ENCODE measurements around a stretch of chr1.

GRCh38 chr1:224404376-224404772, 30.2 kb downstream of the WDR26 start:
- RRBS, result no CpG with 5 or more reads among the region's 2 CpGs

DNA sequence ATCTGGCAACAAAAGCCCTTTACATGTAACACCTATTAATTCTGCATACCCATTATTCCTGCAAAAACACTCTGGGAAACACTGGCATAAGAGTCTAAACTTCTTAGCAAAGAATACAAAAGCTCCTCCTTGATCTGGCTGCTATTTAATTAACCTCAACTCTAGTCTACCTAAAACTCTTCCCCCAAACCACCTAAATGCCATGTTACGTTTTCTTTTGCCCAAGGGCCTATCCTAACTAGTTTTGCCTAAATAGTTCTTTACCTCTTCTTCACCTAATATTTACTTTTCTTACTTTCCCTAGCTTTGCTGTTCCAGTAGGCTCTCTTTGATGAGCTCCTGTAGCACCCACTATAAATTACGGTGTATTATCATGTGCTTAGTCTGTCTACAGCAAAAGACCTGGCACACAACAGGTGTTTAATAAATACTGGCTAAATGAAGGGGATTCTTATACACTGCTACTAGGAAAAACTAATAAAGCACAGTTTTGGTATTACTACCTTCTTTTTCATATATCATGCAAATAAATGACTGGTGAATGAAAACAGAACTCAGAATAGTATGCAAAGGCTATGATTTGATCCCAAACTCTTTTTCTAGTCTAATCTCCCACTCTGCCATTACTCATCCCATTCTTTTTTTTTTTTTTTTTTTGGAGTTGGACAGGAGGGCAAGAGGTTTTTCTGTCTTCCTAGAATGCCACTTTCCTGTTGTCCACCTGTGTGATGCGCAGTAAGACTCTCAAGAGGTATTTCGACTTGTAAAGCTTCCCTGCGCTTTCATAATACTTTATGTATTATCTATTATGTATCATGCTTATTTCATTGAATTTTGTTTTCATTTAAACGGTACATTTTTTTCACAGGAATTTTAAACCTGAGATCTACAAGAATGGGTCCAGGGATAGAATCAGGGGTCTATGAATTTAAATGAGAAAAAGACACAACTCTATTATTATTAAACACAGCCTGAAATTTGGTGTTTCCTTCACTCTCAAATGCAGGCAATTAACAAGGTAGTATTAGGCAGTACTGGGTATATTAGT, 26.3 kb downstream of the WDR26 start:
- RRBS, result no CpG with 5 or more reads among the region's 6 CpGs

DNA sequence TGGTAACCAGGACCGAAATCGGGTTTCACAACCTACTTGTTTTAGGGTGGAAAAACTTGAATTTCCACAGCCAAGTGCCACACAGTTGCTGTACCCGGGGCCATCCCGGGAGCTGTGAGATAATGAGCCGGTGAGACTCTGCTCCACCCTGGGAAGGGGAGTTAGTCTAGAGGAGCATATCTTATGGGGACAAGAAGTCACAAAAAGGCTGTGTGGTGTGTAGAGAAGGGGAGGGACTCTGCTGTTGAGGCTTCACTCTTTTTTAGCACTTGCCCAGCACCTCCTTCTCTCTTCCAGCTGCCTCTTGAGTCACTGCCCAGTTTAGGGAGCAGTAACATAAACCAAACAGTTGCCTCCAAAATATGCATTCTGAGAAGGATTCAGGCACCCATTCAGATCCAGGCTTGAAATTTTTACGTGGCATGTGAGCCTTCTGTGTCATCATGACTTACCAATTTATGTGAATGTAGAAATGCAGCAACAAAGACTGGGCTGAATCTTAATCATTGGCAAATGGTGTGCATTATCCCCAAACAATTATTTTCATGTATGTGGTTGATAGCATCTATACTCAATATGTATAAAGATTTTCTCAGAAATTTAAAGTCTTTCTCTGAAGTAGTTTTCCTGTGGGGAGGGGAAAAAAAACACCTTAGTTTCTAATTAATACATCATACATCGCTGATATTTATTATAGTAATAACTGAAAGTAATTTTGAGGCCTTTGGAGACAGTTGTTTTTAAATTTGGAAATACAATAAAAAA, 850 bp upstream of the WDR26 start:
- RRBS, result no CpG with 5 or more reads among the region's 7 CpGs

- RRBS, result no CpG with 5 or more reads among the region's 3 CpGs
These were observed 71.2 kb upstream of the WDR26 start for GRCh38 chr1:224505855-224506119.

GRCh38 chr1:224708243-224708973, 92.3 kb downstream of the CNIH3 start:
- RRBS, result no CpG with 5 or more reads among the region's 8 CpGs

- RRBS, result no CpG with 5 or more reads among the region's 2 CpGs
These were observed 11.8 kb downstream of the LBR start for GRCh38 chr1:225416153-225416367.

- RRBS, result no CpG with 5 or more reads among the region's 6 CpGs
These were observed 86.6 kb upstream of the LBR start for GRCh38 chr1:225514429-225514868.

- RRBS, result no CpG with 5 or more reads among the region's 6 CpGs
These were observed 102.8 kb downstream of the ENAH start for GRCh38 chr1:225549838-225550815.

DNA sequence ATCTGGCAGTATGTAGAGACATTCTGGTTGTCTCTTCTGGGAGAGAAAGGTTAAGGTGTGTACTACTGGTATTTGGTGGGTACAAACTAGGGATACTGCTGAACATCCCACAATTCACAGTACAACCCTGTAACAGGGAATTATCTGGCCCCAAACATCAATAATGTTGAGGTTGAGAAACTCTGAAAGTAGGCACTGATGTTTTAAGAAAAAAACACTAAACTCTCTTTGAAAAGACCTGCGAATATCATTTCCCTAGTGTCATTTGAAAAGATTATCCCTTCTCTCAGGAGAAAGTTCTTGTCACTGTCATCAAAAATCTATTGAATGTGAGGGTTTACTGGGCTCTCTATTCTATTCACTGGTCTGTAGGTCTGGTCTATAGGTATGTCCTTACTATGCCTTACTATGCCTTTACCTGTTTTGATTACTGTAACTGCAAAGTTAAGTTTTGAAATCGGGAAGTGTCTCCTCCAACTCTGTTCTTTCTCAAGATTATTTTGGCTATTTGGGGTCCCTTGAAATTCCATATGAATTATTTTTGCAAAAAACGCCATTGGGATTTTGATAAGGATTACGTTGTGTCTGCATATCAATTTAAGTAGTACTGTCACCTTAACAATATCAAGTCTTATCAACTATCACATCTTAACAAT, 18.4 kb downstream of the ENAH start:
- RRBS, result no CpG with 5 or more reads among the region's 4 CpGs

GRCh38 chr1:225649507-225650068, 3.3 kb downstream of the ENAH start:
- RRBS, result no CpG with 5 or more reads among the region's 4 CpGs

GRCh38 chr1:225700903-225701548, 48.1 kb upstream of the ENAH start:
- RRBS, result no CpG with 5 or more reads among the region's 6 CpGs

- RRBS, result 87% methylated on average over 3 of the region's 21 CpGs
These were observed 35.8 kb downstream of the TMEM63A start for GRCh38 chr1:225846006-225847197.

GRCh38 chr1:225891131-225891846, 2.3 kb upstream of the LEFTY1 start:
- RRBS, result no CpG with 5 or more reads among the region's 12 CpGs

DNA sequence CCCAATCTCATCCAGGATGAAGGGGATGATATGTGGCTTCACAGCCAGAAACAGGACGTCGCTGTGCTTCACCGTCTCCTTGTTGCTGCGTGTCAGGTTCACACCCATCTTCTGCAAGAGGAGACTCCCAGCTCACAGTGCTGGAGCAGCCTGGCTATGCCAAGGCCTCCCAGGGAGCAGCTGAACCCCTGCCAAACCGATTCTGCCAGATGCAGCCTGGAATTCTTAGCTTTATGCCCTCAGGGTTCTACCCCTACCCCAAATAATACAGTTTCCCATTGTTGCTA, 1.8 kb downstream of the PYCR2 start:
- RRBS, result no CpG with 5 or more reads among the region's 5 CpGs

GRCh38 chr1:226001863-226002685, 2.9 kb upstream of the SDE2 start:
- RRBS, result no CpG with 5 or more reads among the region's 9 CpGs

DNA sequence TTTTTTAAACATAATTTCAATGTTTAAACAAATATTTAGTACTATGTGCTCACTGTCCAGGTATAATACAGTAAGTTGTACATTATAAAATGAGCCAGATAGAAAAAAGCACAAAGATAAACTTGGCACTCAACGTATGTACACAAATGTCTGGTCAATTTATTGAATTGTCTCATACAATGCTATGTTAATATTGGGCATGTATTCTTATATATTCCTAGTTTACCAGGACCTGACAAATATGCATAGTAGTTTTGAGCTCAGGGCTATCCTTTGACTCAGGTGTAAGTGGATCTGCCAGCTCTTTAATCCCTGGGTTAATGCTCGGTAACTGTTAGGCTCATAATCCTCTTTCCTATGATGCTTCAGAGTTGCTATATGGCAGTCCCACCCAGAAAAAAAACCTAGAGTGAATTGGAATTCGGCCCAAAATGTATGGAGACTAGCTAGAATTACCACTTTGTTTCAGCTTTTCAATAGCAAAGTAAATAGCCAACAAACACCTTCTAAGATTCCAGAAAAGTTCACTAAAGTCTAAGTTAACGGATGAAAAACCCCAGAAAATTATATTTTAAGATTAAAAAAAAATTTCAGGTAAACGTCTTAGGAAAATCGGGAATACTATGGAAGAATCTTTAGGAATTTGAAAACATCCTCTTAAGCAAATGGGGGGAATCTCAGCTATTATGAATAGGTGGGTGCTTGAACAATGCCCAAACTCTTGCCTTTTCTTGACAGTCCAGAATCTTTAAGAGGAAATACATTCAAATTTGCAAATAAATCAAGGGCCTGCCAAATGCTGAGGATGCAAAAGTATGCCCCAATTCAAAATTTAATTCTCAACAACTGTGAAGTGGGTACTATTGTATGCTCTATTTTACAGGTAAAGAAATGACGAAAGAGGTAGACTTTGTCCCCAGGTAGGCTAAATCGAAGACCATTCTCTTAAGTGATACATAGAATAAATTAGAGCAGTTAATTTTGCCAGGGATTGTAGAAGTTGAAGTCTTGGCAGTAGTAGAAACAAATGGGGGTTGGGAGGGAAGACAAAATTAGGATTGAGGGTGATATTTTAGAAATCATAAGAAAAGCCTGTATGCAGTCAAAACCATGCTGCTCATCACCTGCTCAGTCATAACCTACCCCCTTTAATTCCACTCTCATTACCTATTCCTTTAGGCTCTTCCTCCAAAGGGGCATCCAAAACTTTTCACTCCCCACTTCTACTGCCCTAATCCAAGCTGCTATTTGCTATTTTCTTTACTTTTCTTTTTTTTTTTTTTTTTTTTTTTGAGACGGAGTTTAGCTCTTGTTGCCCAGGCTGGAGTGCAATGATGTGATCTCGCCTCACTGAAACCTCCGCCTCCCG, 11.0 kb downstream of the H3-3A start:
- RRBS, result no CpG with 5 or more reads among the region's 12 CpGs

- RRBS, result 8% methylated on average over 28 of the region's 83 CpGs
These were observed 21.0 kb downstream of the H3-3A start for GRCh38 chr1:226083292-226084207.

GRCh38 chr1:226152161-226152763, 34.3 kb downstream of the ACBD3 start:
- RRBS, result no CpG with 5 or more reads among the region's 8 CpGs

DNA sequence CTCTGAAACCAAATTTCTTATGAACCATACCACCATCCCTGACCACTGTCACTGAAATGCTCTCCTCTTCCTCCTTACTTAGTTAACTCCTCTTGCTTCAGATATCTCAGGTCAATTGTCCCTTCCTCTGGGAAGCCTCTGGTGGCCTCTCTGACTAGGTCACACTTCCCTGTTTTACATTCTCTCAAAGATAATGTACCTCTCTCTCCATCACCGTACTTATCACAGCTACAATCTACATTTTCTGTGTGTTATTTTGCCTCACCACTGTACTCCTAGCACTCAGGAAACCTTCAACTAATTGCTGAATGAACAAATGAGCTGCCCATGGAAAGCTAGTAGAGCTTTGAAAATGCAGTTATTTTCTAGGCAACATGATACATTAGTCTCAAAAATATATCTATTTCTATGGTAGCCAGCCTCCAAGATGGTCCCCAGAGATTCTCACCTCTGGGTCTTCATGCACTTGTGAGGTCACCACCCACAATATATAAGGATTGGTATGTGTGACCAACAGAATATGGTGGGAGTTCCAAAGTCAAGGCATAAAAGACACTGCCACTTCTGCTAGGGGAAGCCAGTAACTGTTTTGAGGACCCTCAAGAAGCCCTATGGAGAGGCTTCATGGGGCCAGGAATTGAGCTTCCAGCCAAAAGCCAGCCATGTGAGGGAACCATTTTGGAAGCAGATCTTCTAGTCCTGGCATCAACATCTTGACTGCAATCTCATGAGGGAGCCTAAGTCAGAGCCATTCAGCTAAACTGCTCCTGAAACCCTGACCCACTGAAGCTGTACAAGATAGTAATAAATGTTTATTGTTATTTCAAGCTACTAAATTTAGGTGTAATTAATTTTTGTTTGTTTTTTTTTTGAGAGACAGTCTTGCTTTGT, 32.9 kb downstream of the ACBD3 start:
- RRBS, result no CpG with 5 or more reads among the region's 1 CpG

DNA sequence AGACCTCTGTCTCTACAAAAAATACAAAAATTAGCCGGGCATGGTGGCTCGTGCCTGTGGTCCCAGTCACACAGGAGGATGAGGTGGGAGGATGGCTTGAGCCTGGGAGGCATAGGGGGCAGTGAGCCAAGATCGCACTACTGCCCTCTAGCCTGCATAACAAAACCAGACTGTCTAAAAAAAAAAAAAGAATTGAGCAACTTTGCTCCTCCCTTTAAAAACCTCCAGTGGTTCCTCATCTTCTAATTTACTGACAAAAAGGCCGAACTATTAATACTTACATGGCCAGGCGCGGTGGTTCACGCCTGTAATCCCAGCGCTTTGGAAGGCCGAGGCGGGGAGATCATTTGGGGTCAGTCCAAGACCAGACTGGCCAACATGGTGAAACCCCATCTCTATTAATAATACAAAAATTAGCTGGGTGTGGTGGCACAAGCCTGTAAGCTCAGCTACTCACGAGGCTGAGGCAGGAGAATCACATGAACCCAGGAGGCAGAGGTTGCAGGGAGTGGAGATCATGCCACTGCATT, 4.4 kb downstream of the ACBD3 start:
- RRBS, result no CpG with 5 or more reads among the region's 11 CpGs